Frontal cortex (tissue), 2 donors: ENCODE measurements around a stretch of chr12.

DNA sequence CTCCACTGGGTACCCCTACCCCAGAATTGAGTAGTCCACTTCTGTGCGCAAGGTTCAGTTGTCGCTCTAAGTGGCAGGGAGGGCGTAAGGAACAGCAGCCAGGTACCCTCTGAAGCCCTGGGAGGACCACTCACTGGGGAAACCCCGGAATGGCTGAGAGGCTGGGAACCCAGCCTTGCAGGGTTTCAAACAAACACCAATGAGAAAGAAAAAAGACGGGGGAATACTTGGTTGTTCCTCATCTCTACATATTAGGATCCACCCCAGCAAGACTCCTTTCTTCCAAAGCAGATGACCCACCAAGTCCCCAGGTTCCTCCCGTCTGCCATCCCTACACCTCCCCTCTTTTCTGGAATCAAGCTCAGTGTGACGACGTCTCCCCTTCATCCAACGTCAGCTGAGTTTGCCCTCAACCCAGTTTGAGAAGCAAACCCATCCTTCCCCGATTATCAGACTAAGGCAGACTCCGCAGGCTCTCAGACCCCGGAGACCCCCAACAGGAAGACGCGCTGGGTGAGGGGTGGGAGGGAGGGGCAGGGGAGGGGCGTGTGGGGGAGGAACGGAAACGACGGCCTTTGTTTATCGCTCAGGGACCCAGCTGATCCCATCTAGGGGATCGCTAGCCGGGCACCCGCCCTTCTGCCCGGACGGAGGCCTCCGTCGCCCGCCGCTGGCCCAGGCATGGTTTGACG lies 793 bp downstream of the LMBR1L start:
- RAMPAGE, long total RNA, result no peak

GRCh38 chr12:49132796-49133532 lies 1.8 kb upstream of the TUBA1B start:
- RAMPAGE, long total RNA, result no peak

DNA sequence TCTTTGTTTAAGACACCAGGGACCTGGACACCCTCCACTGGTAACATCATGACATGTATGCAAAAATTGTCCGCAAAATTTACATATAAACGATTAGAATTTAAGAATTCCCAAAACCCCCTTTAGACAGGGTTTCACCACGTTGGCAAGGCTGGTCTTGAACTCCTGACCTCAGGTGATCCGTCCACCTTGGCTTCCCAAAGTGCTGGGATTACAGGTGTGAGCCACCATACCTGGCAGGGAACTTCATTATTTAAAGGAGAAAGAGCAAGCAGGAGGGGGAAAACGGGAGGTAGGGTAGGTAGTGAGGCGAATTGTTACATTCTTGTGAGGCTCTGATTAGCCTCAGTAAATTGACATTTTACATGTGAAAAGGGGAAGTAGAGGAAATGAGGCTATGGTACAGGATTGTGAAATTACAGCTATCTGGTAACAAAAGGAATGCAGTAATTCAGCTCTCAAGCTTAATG lies 27.6 kb downstream of the TUBA1A start:
- RAMPAGE, long total RNA, result no peak

GRCh38 chr12:49183081-49183552 lies 5.8 kb downstream of the TUBA1A start:
- RAMPAGE, long total RNA, result no peak

GRCh38 chr12:49232134-49232700 lies 32.7 kb upstream of the TUBA1C start:
- RAMPAGE, long total RNA, result no peak

GRCh38 chr12:49279622-49280387 lies 14.9 kb downstream of the TUBA1C start:
- RAMPAGE, long total RNA, result no peak

- RAMPAGE, long total RNA, result no peak
These were observed 297 bp downstream of the DNAJC22 start for GRCh38 chr12:49347093-49347276.

DNA sequence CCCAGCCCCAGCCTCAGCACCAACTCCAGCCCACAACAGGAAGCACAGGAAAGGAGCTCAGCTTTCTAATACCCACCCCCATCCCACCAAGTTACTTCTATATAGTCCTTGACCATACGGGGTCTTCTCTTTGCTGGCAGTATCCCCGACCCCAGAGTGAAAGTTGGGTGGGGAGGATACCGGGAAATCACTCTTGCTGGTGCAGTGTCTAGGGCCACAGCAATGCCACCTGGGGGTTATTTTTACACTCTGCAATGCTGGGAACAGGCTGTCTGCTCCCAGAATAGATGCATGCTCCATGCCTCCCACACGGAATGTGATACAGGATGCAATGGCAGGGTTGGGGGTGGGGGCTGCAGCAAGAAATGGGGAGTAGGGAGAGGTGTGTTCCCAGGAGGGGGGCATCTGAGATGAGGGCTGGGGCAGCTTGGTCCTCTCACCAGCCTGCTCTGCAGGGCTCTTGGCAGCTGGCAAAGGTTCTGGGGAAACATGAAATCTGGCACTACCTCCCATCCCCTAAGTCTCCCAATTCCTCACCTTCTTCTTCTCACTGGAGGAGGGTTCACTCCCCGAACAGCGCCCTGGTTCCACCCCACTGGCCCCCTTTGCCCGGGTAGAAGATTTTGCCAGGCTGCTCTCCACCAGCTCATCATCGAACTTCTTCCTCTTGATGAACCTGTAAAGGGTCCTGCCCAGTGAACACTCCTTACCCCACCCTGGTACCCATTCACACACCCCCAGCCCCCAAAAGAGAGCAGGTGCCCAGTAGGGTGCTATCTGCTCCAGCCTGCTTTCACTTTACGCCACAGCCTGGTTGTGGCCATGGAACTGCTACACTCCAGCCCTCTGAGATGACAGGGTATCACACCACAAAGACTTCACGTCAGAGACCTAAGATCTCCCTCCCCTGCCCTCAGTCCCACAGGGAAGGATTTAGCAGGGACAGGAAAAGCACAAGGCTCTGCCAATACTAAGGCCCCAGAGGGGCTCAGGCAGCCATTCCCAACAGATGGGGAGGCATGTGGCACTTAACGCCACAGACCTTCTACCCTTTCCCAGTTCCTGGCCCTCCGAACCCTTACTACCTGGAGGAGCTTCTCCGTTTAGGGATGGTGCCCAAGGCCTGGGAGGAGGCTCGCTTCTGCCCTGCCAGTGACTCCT lies 2.6 kb downstream of the MCRS1 start:
- RAMPAGE, long total RNA, result no peak

GRCh38 chr12:49643088-49643689 lies 19.8 kb downstream of the PRPF40B start:
- RAMPAGE, long total RNA, result no peak

DNA sequence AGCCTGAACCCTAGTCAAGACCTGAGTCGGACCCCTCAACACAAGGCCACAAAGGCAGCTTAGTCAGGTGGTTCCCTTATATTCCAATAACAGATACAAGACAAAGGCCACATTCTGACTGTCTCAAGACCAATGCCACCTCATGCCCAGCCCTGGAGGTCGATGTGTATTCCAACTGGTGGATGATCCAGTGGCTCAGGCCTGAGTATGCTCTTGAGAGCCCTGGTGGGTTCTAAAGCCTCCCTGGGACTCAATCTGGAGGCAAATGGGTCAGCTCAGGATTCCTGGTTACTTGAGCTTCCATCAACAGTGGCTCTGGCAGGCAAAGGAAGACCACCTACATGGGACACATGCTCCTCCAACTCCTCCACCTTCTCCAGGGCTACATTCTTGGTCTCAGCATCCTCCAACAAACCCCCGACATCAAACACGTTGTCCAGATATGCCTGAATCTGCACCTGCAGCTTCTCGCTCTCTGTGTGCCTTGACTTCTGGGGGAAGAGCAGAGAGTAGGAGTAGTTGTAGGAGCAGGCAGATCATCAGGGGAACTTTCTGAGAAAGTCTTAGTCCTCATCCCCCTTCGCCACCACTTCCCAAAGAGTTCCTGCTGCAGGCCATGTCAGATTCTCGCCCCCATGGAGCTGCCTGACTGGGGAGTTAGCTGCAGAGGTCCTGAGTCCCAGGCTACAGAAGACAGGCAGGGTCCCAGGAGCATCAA lies 30.2 kb downstream of the PRPF40B start:
- RAMPAGE, long total RNA, result no peak

DNA sequence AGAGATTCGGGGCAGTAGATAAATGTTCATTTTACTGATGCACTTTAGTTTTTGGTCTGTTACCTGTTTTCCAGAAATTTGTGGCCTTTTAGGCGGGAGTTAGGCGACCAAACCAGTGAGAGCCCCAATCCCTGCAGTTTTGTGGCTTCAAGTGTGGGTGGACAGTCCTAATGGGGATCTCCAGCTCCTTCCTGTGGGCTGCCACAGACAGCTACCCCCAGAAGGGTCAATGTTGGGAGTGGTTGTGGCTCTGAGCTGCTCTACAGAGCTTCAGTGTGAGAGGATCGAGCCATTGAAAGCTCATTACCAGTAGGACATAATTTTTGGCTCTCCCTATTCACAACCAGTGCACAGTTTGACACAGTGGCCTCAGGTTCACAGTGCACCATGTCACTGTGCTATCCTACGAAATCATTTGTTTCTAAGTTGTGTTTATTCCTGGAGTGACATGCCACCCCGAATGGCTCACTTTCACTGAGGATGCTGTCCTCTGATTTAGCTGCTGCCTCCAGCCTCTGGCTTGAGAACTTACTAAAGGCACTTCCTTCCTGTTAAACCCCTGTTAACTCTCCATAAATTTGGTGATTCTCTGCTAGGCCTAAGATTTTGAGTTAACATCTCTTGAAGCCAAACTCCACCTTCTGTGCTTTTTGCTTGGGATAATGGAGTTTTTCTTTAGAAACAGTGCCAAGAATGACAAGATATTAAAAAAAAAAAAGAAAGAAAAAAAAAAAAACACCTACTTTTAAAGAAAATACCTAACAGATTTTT lies 22.8 kb downstream of the TMBIM6 start:
- RAMPAGE, long total RNA, result no peak

DNA sequence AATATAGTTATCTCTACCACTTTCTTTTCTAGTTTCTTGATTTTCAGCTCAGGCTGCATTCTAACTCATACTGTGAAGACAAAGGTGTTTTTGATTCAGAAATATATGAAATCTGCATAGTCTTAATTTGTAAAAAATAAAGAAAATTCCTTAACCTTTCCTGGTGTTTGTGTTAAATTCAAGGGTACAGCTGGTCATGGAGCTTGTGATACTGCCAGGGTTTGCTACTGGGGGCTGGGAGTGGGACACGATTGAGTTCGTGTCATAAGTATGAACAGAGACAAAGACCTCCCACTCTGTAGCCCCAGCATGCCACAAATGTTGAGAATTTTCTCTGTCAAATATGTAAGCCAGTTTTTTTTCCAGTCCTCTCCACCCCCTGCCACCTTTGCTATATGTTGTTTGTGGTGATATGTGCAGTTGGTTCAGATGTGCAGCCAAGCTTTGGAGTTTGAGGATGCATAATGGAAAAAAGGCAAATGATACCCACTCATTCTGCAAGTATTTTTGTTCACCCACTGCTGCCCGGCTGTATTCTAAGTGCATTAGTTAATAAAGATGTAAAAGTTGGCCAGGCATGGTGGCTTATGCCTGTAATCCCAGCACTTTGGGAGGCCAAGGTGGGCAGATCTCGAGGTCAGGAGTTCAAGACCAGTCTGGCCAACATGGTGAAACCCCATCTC lies 23.6 kb downstream of the TMBIM6 start:
- RAMPAGE, long total RNA, result no peak

- RAMPAGE, long total RNA, result no peak
These were observed 24.5 kb downstream of the NCKAP5L start for GRCh38 chr12:49803688-49804129.

GRCh38 chr12:49809414-49810587 lies 18.4 kb downstream of the NCKAP5L start:
- RAMPAGE, long total RNA, result no peak

- RAMPAGE, long total RNA, result no peak
These were observed 11.2 kb downstream of the AQP6 start for GRCh38 chr12:49983838-49984474.

GRCh38 chr12:50132376-50133093 lies 20.5 kb downstream of the COX14 start:
- RAMPAGE, long total RNA, result no peak

DNA sequence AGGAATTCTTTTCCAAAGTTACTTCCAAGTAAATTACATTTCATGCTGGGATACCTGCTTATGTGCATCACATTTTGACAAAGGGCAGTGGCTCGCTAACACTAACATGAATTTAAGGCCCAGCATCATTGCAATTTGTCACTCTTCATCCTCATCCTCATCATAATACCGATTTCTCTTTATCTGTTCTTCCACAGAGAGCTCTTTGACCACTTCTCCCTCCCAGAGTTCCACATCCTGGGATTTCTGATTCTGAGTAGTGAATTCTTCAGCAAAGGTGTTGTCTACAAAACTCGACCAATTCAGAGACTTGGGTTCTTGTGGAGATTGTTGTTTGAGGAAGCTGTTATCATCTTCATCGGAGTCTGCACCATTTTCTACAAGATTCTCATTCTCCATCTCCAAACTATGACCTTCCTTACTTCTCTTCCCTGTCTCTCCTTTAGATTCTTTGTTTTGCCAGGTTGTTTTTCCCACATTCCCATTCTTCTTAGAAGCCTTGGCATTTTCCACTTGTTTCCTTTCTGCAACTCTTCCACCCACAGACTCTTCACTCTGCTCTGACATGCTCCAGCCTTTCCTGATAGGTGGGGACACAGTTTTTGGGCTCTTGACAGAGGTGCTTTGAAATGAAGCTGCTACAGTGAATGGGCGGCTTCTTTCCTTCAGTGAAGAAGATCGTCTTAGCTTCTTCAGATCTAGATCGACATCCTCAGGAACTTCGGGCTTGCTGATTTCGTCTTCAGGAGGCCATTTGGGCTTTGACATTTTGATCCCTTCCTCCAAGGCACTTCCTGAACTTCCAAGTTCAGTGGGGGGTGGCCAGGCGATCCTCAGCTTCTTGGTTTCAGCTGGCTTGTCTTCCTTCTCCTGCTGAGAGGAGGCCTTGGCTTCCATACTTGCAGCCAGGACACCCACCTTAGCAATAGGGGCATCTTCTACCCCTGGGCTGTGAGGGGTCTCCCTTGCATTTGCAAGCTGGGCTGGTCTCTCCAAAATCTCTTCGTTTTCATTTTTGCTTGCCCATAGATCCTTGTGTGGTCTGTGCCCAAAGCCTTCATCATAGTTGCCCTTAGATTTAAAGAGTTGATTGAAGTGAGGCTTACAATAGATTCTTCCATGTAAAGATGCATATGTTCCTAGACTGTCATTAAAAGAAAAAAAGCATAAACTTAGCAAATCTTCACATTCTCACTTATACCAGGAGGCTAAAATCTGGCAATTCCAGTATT lies 10.2 kb upstream of the CERS5 start:
- RAMPAGE, long total RNA, result no peak

DNA sequence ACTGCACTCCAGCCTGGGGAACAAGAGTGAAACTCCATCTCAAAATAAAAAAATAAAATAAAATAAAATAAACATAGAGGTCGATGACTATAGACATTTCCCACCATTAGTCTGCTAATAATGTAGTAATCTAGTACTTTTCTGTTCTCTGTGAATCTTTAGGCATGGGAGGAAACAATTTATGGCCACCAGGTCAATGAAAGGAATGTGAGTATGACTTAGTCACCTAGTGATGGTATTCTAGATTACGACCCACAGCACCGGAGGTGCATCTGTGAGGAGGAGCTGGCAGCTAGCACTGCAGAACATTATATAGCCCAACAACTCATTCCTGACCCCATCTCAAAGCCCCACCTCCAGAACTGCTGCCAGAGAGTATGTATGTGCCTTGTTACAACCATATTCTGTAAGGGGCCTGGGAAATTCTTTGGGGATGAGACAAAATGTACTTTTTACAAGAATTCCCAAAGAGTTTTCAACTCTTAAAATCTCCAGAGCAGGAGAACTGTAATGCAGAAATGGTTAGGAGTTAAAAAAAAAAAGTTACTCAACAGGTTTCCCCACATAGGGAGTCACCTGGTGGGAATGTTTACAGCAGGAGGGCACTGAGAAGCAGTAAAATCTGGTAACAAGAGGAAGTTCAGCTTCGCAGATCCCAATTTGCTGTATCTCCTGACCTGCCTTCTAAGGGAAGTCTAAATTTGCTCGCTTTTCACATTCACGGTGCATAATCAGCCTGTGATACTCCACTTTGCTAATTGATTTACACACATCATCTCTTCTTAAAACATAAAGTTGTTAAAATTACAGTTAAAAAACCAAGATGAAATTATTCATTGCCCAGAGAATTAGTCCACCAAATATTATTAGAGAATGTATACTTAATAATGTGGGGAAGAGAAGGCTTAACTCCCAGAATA lies 34.9 kb upstream of the CERS5 start:
- RAMPAGE, long total RNA, result no peak

GRCh38 chr12:50304168-50304629 lies 20.9 kb upstream of the LIMA1 start:
- RAMPAGE, long total RNA, result no peak

- RAMPAGE, long total RNA, result no peak
These were observed 752 bp downstream of the LARP4 start for GRCh38 chr12:50401519-50401755.